Measurements from ENCODE around the genes MCOLN1, PRR36 and ELAVL1.

DNA sequence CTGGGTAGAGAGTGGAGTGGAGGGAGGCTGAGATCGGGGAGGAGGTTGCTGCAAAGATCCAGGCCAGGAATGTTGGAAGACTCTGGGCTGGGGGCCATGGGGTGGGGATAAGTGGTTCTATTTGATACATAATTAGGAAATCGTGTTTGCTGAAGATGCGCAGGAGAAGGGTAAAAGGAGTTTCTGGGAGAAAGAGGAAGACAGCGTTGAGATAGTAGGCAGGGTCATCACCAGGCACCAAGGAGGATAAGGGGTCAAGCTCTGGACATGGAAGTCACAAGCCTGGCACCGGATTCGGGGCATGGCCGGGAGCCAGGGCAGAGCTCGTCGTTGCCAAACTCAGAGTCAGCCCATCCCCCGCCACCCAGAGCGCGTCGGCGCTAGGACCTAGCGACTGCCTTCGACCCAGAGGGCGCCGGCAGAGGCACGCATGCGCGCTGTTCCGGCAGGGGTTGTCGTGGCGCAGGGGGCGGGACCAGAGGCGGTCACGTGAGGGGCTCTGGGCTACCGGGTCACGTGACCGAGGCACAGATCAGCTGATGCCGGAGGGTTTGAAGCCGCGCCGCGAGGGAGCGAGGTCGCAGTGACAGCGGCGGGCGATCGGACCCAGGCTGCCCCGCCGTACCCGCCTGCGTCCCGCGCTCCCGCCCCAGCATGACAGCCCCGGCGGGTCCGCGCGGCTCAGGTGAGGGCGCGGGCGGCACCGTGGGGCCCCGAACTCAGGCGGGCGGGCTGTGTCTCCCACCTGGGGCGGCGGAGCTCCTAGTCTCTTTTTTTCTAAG lies at the start of gene MCOLN1:
TSS of gene MCOLN1 (plus strand) at position 528 of the 782 bp plus-strand sequence.
- RRBS = 2% methylated on average over 27 of the region's 62 CpGs

DNA sequence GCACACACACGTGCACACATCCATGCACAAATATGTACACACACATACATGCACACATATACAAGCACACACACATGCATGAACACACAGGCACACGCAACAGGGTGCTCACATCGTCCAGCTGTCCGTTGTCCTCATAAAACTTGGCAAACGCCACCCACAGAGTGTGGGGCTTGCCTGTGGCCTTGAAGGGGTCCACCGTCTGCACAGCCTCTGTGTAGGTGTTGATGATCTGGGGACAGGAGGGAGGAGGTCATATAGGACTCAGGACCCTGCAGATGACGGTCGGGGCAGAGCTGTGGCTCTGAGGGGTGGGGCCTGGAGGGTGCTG lies 6.3 kb downstream of the XAB2 start:
- RRBS = no CpG with 5 or more reads among the region's 8 CpGs

GRCh38 chr19:7650039-7650627 lies 13.2 kb downstream of the STXBP2 start:
- RRBS = no CpG with 5 or more reads among the region's 5 CpGs

DNA sequence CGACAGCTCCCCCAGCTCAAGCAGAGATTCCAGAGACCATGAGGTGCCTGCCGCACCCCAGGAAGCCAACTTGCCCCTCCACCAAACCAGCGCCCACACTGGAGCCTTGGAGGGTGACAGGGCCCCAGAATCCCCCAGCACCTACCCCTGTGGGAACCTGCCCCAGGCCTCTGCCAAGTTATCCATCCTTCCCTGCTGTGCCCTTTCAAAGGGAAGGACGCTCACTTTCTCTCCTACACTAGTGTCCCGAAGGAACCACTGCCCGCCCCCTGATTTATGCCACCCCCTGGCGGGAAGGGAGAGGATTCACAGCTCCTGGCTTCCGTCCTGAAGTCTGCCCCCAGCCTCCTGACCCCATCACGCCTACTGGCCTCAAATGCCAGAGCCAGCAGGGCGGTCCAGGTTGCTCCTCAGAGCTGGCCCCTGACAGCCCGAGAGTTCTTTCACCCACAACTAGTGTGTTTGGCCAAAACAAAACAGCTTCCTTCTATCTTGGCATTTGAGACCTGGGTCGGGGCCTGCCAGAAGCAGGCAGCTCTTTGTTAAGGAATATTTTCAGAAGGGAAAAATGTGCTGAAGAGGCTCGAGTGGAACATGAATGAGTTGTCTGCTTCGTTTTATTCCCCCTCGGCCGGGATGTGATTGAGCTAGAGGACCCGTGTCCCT lies 1.5 kb downstream of the EVI5L start:
- RRBS = no CpG with 5 or more reads among the region's 17 CpGs

DNA sequence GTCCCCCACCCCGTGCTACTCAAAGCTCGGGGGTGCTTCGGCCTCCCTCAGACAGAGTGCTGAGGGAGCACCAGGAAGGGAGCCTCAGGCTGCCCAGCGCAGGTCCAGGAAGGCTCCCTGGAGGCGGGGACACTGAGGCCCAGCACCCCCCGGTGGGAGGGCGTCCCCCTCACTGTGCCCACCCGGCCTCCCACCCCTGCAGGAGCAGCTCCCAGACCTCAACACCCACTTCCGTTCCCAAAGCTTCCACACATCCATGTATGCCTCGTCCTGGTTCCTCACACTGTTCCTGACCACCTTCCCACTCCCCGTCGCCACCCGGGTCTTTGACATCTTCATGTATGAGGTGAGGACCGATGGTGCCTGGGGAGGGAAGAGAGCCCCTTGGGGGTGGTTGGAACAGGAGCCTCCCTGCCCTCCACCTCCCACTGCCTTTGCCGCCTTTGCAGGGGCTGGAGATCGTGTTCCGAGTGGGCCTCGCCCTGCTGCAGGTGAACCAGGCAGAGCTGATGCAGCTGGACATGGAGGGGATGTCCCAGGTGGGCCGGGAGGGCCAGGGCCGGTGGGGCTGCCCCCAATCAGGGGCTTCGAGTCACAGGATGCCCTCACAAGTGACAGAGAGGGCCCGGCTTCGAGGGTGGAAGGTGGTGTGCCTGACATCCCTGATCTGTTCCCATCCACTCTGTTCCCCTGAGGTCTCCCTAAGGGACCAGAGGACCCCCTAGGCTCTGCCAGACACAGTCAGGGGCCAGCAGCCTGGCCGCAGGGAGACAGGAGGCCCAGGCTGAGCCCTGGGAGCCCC lies 21.4 kb downstream of the EVI5L start:
- RRBS = 40% methylated on average over 3 of the region's 24 CpGs

- RRBS = no CpG with 5 or more reads among the region's 15 CpGs
These were observed 996 bp downstream of the PRR36 start for GRCh38 chr19:7873252-7873536.

GRCh38 chr19:7873537-7874102 lies 570 bp downstream of the PRR36 start:
- RRBS = 78% methylated on average over 9 of the region's 43 CpGs

DNA sequence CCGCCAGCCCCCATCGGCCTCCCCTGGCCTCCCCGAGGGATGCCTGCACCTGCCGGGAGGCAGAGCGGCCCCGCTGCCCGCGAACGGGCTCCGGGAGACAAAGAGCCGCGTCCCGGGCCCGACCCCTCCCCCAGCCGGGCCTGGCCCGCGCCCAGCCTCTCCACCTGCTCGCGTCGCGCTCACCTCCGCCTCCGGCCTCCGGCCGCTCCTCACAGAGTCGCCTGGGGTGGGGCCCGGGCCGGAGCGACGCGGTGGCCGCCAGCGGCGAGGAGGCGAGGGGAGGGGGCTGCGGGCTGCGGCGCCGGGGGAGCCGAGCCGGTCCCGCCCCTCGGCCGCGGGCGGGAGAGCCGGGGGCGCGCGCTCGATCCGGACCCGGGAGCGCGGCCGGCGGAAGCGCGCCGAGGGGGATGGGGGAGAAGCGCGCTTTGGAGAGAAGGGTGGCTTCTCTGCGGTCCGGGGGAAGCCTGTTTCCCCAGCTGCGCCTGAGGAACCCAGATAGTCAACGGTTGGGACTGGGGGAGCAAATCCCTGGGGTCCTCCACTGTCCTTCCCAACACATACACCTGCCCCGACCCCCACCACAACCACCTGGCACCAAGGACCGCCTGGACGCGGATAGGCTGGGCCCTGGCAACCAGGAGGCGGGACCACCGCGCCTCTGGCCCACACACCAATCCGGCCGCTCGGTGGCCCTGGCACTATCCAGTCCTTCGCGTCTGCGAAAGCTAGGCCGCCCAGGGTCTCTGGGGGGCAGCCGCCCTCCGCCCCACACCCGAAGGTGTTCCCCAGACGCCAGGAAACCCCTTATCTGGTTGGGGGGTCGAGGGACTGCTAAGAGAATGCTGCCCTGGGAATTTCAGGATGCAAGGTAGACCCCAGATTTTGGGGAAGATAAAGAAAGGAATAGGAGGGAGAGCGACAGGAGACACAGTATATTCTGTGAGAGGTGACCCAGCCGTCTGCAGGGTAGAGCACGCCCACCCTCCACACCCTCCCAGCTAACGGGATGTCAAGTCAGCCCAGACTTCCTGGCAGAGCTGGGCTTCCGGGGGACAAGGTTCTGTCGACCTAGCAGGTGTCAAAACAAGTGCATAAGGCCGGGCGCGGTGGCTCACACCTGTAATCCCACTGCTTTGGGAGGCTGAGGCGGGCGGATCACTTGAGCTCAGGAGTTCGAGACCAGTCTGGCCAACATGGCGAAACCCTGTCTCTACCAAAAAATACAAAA lies at the start of gene PRR36:
TSS of gene PRR36 (minus strand) at position 288 of the 1,228 bp plus-strand sequence.
- RRBS = 1% methylated on average over 40 of the region's 98 CpGs

- RRBS = 5% methylated on average over 9 of the region's 21 CpGs
These were observed 6.6 kb downstream of the LRRC8E start for GRCh38 chr19:7894685-7895468.

- RRBS = 98% methylated on average over 9 of the region's 50 CpGs
These were observed 4.5 kb upstream of the TGFBR3L start for GRCh38 chr19:7909831-7910831.

GRCh38 chr19:7910832-7911436 lies 3.7 kb upstream of the TGFBR3L start:
- RRBS = no CpG with 5 or more reads among the region's 35 CpGs

DNA sequence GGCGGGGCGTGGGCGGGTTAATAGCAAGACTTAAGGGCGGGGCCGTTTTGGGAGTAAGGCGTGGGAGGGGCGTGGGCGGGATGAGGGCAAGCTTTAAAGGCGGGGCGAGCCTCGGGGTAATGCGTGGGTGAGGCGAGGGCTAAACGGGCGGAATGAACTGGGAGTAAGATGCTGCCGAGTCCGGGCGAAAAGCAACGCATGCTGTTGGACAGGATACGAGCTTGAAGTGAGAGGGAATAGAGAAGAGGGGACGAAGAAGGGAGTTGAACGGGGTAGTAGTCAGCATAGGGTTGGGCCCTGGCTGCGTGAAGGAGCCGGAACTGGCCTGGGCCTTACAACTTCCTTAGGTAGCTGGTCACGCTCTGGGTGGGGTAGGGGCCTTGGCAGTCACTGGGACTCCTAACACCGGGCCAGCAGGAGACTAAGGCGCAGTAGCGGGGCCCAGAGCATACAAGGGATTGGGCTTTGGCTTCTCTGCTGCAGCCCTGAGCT lies 802 bp downstream of the SNAPC2 start:
- RRBS = 4% methylated on average over 2 of the region's 28 CpGs

GRCh38 chr19:7922015-7922563 lies 2.0 kb downstream of the SNAPC2 start:
- RRBS = no CpG with 5 or more reads among the region's 19 CpGs

- RRBS = 1% methylated on average over 52 of the region's 111 CpGs
These were observed at the start of gene ELAVL1 for GRCh38 chr19:8005454-8006372. Gene ELAVL1, minus strand, starts transcription at chr19:8005641.

- RRBS = no CpG with 5 or more reads among the region's 13 CpGs
These were observed 1.8 kb upstream of the CCL25 start for GRCh38 chr19:8050751-8051104.

GRCh38 chr19:8161080-8161706 lies 11.8 kb upstream of the FBN3 start:
- RRBS = 4% methylated on average over 1 of the region's 16 CpGs

- RRBS = no CpG with 5 or more reads among the region's 5 CpGs
These were observed 7.4 kb downstream of the CERS4 start for GRCh38 chr19:8216570-8216978.

GRCh38 chr19:8365734-8366334 lies 1.9 kb downstream of the ANGPTL4 start:
- RRBS = 93% methylated on average over 3 of the region's 14 CpGs

DNA sequence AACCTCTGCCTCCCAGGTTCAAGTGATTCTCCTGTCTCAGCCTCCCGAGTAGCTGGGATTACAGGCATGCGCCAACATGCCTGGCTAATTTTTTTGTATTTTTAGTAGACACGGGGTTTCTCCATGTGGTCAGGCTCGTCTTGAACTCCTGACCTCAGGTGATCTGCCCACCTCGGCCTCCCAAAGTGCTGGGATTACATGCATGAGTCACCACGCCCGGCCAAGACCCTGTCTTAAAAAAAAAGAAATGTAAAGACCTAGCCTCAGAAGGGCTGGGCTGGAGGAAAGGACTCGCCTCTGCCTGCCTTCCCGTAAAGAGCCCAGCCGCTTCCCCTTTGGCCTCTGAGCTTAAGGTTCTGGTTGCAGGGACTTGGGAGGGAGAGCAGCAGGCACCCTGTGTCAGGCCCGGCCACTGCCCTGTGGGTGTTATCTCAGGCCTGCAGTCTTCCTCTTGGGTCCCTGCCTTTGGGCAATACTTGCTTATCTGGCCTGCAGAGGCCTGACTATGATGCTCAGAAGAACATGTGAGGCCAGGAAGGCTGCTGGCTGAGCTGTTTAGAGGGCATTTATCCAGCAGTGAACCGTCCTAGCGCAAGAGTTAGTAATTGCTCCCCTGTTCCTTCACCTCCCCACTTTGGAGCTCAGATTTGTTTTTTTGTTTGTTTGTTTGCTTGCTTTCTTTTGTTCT lies 4.9 kb downstream of the MARCHF2 start:
- RRBS = no CpG with 5 or more reads among the region's 13 CpGs

DNA sequence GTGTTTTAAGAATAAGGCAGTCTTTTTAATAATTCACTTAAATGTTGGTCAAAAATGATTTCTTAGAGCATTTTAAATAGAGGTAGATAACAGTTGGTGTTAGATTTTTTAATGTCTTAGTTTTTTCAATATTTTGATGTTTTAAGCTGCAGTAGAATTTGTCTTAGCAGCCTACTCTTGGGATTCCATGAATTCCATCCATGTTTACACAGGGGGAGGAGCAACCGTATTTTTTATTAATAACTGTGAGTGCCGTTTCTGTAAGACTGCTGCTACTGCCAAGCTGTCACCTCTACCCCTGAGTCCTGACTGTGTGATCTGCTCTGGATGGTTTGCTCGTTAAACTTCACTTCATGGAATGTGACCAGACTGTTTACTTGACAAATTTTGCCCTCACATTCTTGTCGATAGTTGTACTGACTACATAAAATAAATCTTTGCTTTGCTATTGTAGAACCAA lies 15.1 kb downstream of the HNRNPM start:
- RRBS = no CpG with 5 or more reads among the region's 4 CpGs